Cardiac atrium fibroblast (primary cell): Measurements from ENCODE around the genes SMIM28 and NHSL1.

- RAMPAGE, long total RNA, result no peak
These were observed 96.2 kb downstream of the MAP3K5 start for GRCh38 chr6:136695917-136696558.

DNA sequence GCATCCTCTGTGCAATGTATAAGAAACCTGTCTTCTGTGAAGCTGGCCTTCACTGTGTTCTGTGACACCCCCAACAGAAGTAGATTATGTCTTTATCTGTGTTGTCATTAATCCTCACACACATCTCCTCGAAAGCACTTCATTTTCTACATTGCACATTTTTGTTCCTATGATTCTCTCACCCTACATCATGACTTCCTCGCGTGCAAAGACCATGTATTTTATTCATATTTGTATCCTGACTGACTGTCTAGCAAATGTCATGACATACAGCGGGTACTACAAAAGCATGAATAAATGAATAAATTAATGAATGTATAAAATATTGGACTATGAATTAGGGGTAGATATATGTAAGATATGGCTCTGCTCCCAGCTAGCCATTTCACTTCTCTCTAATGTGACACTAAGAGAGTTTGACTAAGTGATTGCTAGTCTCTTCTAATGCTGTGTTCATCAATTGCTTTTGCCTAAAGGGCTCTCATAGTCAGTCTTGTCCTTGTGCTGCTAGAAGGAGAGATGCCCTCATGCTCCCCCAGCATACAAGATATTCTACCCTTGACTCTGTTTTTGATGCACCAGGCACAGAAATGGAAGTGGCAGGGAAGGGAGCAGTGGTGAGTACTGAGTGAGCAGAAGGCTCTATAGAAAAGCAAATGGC is 83.2 kb downstream of the MAP3K5 start:
- RAMPAGE, long total RNA, result no peak

GRCh38 chr6:137224995-137225413 is 5.8 kb upstream of the IFNGR1 start:
- RAMPAGE, long total RNA, result no peak

- RAMPAGE, long total RNA, result no peak
These were observed 13.4 kb upstream of the IFNGR1 start for GRCh38 chr6:137232521-137232997.

- RAMPAGE, long total RNA, result no peak
These were observed 122.5 kb upstream of the IFNGR1 start for GRCh38 chr6:137341563-137342184.

GRCh38 chr6:137707890-137708591 is 159.0 kb upstream of the TNFAIP3 start:
- RAMPAGE, long total RNA, result no peak

DNA sequence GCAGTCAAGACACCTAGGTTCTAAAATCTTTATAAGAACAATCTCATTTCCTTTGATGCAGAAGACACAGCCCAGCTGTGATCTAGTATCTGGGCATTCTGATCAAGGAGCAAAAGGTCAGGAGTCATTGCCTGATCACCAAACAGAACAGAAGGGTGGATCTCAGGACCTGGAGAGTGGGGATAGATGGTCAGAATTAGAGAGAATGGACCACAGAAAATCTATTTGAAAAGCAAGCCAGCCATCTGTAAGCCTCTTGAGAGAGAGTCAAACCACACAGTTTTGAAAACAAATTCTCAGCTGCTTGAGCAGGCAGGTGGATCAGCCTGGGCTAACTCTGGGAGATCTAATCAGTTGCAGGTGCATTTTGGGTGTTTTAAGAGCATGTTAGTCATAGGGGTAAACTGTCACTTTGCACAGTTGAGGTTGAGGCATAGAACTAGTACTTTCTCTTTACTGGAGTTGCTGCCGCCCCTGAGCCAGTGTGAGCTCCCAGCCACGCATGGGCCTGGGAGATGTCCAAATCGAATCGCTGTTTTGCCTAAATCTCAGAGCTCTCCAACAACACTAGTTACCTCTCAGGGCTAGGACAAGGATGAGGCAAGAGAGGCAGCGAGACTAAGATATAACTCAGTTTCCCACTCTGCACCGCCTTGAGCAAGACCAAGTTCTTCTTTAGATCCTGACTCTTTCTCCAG is 130.7 kb upstream of the TNFAIP3 start:
- RAMPAGE, long total RNA, result no peak

DNA sequence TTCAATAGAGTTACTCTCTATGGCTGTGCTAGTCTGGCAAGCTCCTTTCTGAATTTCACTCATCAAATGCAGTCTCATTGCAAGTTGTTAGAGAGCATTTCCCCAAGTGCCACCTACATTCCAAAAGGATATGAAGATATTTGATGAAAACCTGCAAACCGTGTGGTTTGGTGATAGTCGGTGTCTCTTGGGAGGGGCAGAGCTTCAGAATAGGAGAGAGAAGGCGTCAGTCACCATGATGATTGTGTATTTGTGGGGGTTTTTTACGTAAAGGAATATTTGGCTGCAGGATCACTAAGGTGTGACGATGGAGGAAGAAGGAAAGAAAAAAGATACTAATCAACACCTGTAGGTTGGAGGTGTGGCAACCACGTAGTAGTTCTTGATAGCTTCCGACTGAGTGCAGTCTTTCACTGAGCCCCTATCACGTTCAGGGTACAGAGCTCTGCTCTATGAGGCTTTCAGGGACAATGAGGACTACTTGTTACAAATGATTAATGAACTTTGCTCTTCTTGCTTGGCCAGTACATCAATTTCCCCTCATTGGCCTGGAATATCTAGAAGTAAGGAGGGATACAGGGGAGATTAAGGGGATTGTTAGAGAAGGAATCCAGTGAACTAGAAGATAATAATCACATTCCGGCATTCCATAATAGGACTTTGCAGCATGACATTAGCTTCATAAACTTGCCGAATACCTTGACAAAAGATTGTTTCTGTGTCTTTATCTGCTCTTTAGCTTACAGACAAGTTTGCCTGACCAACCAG is 73.0 kb upstream of the TNFAIP3 start:
- RAMPAGE, long total RNA, result no peak

DNA sequence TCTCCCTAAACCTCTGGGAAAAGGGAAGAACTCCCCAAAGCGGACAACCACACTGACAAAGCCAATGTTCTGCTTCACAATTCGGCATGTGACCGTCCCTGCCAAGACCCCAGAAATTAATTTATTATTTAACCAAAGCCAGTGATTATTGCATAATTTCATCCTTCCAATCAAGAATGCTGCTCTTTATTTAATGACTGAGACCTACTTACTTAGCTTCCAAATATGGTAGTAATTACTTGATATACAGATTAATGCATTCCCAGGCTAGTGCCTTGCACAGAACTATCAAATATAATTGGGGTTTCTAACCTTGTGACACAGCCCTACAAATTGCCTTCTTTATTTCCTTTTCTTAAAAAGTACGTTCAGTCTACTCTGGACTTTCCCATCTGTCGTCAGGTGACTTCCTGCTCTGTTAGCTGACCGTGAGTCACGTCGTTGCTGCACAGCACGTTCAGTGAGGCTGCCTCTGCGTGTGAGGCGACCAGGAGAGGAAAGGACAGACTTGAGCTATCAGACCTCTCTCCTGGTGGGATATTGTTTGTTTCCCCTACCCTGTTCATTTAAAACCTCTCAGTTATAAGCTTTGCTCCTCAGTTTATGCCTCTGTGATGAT is 55.8 kb upstream of the TNFAIP3 start:
- RAMPAGE, long total RNA, result no peak

- RAMPAGE, long total RNA, result no peak
These were observed 732 bp upstream of the TNFAIP3 start for GRCh38 chr6:137865974-137867079.

GRCh38 chr6:137871891-137872505 is 4.9 kb downstream of the TNFAIP3 start:
- RAMPAGE, long total RNA, result no peak

DNA sequence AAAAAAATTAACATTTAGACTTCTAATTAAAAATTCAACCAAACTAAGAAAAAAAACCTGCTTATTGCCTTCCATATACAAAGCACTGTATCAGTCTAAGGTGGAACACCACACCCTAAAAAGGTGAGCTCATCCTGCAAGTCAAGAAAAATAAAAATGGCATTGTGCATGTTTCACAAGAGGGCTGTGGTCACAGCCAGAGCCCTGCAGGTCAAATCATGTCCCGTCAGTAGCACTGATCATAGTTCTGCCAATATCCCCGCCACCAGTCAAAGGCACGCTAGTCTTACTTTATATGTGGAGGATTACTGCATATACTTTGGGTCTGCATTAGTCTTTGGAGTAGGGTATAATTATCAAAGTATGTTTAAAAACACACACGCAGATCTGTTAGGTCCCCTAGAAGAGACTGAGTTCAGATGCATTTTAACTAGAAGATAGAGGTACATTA is 1.8 kb downstream of the PERP start:
- RAMPAGE, long total RNA, result no peak

GRCh38 chr6:138377622-138378168 is at the start of gene SMIM28:
SMIM28 (plus strand) TSS chr6:138377905.
- RAMPAGE, long total RNA, result no peak

DNA sequence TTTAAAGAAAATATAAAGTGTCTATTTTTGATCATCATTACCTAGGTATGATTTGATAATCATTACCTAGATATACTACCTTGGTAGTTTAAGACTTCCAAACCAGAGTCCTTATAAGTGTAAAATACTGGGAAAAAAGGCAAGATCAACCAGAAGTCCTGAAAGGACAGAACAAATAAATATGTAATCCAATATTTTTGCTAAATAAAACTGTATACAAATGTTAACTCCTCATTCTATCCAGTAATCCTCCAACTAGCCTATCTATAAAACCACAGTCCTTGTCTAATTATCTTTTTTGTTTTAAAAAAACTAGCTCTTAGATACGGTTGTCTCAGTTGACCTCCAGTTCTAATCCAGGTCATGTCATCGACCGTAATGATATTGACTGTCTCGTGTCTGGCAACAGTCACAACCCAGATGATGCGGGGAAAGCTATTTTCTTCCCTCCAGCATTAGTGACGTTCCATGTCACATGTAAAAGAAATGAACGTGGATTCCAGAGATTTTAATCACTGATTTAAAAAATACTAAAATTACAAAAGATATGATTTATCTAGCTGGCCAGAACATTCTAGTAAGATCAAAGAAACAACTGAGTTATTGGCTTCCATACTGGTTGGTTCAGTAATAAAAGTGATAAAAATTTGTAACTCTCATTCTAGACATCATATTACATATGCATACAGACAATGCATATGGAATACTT is 35.5 kb downstream of the HEBP2 start:
- RAMPAGE, long total RNA, result no peak

GRCh38 chr6:138499180-138499806 is at the start of gene NHSL1:
NHSL1 (minus strand) TSS chr6:138499494.
- RAMPAGE, long total RNA, result no peak

DNA sequence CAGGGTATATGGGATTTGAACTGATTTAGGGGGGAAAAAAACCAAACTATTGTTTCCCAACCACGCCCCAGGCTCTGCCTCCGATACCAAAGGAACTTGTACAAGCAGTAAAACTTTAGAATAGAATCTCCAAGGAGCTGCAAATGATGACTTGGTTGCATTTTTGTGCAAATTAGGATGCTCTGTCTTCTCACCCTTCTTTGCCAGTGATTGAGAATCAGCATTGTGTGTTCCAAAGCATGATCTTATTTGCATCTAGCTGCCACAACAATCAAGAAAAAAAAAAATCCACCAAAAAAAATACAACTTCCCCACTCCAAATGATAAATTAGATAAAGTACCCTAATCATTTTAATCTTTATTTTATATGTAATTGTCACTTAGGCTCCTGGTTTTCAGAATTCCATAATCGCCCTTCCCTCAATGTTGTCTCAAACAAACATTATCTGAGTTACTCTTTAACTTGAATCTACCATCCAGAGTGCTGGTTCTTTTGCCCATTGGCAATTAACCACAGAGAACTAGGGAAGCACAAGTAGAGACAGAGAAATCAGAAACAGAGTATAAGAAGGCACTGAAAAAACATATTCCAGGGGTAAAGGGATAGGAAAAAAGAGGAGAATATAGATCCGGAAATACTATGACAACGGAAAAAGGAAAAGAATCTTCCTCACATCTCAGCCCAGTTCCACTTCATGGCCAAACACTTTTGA is 669 bp upstream of the NHSL1 start:
- RAMPAGE, long total RNA, result no peak

- RAMPAGE, long total RNA, result no peak
These were observed 22.5 kb upstream of the NHSL1 start for GRCh38 chr6:138521759-138522282.

GRCh38 chr6:139157638-139158122 is 22.8 kb downstream of the HECA start:
- RAMPAGE, long total RNA, result no peak

DNA sequence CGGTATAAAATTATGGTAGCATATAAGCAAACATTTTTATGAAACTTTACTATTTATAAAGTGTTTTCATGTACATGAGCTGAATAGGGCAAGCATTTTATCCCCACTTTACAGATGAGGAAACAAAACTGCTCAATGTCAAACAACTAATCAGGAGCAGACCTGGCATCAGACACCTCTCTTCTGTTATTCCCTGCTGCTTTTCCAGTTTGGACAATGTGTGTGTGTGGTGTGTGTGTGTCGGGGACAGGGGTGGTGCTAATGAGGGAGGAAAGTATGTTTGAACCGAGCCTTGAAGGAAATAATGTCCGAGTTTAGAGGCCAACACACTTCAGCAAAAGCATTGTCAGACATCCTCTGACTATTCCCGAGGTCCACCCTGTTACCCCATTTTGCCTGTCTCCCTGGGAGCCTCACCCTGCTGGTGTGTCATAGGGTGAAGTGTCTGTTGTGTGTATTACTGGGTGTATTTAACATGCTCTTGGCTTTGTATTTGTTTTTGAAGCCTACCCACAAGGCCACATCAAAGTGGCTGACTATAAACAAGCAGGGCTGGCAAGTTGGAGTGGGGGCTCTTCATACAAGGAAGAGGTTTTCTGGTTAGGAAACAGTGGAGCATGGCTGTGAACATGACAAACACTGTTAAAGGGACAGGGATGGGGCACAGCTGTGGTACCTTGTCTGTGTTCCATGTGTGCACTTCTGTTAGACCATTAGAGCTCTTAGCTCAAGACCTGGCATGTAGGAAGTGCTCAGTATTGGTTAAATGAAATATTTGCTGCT is 26.1 kb downstream of the HECA start:
- RAMPAGE, long total RNA, result no peak

GRCh38 chr6:139376351-139376512 is 1.8 kb upstream of the CITED2 start:
- RAMPAGE, long total RNA, result no peak